HT1080 (cell line): ENCODE measurements around the genes LIMCH1, SLC30A9 and SHISA3.

RAMPAGE:
- cytosol, long total RNA, result no peak
- long total RNA, result no peak
- nucleus, long total RNA, result no peak
Observed at GRCh38 chr4:40594068-40595248, 35.2 kb downstream of the RBM47 start.

DNA sequence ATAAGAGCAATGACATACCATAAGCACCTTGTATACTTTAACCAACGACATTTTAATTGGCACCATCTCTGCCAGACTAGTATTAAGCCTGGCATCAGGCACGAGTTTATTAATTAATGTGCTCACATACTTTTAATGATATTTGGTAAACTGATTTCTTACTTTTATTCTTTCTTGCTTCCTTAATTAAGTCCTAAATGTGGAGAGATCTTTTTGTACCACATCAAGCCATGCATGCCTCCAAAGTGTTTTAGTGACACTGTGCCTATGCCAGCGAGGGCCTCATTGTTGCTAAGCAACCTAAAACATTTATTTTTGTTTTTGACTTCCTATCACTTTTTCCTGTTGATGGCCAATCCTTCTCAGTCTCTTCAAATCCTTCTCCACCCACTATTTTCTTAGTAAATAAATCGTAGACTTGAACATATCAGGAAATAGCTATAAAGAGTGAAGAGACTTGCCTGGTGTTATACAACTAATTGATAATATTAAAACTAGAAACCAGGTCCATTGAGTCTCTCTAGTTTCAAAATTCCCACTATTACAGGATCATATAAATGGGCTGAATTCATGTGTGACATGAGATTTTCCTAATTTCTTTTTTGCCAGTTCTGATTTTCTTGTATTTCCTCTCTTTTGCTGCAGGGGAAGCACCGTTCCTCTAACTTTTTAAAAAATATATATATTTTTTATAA lies 5.5 kb upstream of the NSUN7 start:
RAMPAGE:
- cytosol, long total RNA, result no peak
- long total RNA, result no peak
- nucleus, long total RNA, result no peak

DNA sequence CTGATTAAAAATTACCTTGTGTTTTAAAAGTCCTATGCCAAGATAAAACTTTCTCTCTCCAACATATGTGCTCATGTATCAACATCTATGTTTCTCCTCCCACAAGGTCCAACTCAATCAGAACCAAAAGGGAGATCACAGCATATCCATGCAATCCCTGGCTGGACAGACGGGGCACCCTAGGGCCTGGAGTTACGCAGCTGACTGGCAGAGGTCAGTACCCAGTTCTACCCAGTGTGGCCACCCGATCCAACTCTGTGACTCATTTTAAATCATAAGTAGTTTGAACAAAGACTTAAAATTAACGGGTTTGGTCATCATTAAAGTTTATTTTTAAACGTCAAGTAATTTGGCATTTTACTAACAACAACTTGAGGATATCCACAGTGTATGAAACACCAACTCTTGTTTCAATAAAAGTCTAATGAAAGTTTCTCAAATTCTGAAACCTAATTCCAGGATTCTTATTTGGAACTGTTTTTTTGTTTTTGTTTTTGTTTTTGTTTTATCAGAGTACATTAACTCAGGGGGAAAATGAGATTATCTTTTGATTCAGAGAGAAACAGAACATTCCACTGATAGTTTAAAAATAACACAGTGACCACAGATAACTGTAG lies 59.5 kb downstream of the APBB2 start:
RAMPAGE:
- cytosol, long total RNA, result no peak
- long total RNA, result no peak
- nucleus, long total RNA, result no peak

DNA sequence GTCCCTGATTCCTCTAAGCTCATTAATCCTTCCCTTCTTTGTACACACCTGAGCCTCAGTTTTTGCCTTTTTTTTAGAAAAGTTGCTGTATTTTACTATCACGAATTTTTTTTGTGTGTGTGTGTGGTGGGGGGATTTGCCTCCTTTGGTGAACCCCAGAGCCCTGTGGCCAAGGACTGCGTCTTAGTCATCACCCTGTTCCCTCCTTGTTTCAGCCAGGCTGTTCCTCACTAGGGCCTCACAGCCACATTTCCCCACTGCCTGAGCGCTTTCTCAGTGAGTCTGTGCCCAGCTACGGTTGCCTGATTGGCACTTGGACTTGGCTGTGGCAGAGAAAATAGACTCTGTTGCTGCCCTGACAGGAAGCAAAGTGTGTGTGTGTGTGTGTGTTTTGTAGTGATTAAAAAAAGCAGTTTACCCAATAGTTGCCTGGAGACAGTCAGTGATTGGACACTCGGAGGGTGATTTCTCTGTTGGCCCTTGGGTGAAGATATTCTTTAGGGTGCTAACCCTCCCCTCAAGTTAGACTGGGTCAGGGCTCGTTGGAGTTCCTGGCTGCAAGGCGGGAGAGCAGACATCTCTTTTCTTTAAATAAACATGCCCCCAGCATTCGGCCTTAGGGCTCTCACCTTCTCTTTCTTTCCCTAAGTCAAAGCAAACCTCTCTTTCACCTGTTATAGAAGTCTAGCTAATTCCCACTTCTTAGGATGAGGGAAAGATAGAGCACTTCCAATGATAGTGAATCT lies 113.0 kb downstream of the UCHL1 start:
RAMPAGE:
- cytosol, long total RNA, result no peak
- long total RNA, result no peak
- nucleus, long total RNA, result no peak

RAMPAGE:
- cytosol, long total RNA, result no peak
- long total RNA, result no peak
- nucleus, long total RNA, result no peak
Observed at GRCh38 chr4:41418191-41419092, 119.5 kb upstream of the LIMCH1 start.

DNA sequence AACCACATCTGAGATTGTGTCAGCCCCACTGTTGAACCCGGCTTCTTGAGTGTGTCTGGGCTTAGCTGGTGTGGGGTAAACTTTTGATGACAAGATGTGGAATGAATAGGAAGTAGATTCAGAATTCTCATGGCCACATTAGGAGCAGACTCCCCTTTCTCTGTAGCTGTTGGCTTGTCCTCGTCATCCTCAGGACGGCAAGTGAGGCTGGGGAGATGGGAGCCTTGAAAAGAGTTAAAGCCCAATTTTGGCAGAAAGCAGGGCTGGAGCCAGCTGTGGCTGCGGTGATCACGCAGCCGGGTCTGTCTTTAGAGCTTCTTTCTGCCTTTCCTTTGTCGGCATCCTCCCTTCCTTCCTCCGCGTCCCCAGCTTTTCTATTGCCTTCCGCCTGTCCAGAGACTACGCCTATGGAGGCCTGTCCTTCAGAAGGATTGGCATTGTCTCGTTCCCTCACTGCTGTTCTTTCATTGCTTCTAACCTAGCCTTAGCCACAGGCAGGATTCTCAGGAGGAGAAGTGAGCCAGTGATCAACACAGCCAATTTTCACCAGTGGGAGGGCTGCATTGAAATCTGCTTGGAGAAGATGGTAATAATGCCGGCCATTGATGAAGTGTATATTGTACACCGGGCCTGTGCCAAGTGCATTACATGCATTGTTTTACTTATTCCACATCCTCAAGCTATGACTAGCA lies 22.9 kb upstream of the LIMCH1 start:
RAMPAGE:
- cytosol, long total RNA, result no peak
- long total RNA, result no peak
- nucleus, long total RNA, result no peak

GRCh38 chr4:41537826-41538641 lies at the start of gene LIMCH1:
Gene LIMCH1, plus strand, starts transcription at chr4:41538157.
RAMPAGE:
- cytosol, long total RNA, result no peak
- long total RNA, result no peak
- nucleus, long total RNA, result no peak

DNA sequence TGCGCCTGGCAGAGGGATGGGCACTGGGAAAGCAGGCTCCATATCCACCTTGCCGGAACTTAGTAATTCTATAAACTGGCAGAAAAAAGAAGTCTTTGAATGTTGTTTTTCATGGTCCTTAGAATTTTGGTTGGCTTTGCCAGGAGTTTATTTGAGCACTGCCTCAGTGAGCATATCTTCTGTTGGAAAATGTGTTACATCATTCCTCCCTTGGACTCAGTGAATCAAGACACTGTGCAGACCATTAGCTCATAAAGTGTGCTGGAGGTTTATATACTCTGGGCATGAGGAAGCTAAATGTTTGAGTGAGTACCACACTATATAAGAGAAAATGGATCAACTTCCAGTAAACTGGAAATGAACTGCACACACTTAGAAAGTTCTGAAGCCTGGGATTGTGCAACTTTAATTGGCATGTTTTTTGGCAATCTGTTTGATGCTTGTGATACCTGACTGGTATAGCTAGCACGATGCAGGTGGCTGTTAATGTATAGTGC lies 75.8 kb downstream of the LIMCH1 start:
RAMPAGE:
- cytosol, long total RNA, result no peak
- long total RNA, result no peak
- nucleus, long total RNA, result no peak

RAMPAGE:
- cytosol, long total RNA, result start-site peak on the plus strand at chr4:41990516-41990577, 745 and 842 reads in 2 replicates
- long total RNA, result start-site peak on the plus strand at chr4:41990538-41990566, 105 reads
- nucleus, long total RNA, result no peak
Observed at GRCh38 chr4:41990053-41991345, at the start of gene SLC30A9. Gene SLC30A9, plus strand, starts transcription at chr4:41990530.

DNA sequence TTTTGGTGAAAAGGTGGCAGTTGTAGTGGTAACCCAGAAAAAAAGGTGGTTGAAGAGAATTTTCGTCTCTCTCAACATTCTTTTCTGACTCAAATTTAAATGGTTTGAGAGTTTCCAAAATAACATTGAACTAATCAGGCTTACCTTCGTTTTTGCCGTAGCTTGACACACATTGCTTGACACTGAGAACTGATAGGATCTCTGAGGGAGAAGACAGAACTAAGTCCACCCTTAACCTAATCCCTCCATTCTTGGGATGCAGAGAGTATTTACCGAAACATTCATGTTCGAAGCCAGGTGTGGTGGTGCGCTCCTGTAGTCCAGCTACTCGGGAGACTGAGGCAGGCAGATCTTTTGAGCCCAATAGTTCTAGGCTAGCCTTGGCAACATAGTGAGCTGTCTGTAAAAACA lies 1.0 kb downstream of the SLC30A9 start:
RAMPAGE:
- cytosol, long total RNA, result no peak
- long total RNA, result no peak
- nucleus, long total RNA, result no peak

DNA sequence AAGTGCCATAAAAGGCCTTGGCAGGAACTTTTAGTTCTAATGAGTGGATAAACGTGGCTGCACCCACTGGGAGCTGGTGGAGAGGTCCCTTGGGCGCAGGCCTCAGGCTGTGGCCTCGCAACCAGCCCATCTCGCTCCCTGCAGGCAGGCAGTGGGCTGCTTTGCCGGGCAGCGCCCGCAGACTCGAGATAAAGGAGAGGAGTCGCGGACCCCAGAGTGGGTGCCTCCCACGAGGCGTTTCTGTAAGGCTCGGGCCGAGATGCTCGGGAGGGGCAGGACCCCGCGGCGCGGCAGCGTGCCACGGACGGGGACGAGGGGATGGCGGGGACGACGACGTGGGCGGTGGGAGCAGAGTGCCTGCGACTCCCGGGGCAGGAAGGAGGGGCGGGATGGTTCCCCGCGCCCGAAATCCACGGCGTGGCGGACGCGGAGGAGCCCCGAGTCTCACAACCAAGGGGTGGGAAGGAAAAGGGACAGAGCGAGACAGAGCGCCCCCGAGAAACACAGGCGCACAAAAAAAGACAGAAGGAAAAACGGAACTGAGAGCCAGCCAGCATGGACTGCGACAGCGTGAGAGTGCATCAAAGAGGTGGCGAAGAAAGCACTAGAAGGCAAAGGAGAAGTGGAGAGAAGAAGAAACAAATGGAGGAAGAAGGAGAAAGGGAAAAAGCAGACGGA lies 1.7 kb downstream of the BEND4 start:
RAMPAGE:
- cytosol, long total RNA, result no peak
- long total RNA, result no peak
- nucleus, long total RNA, result no peak

GRCh38 chr4:42396899-42397796 lies at the start of gene SHISA3:
Gene SHISA3, plus strand, starts transcription at chr4:42397488.
RAMPAGE:
- cytosol, long total RNA, result no peak
- long total RNA, result no peak
- nucleus, long total RNA, result no peak

GRCh38 chr4:42397797-42398722 lies 772 bp downstream of the SHISA3 start:
RAMPAGE:
- cytosol, long total RNA, result no peak
- long total RNA, result no peak
- nucleus, long total RNA, result no peak

RAMPAGE:
- cytosol, long total RNA, result no peak
- long total RNA, result no peak
- nucleus, long total RNA, result no peak
Observed at GRCh38 chr4:42609626-42610452, 47.1 kb downstream of the ATP8A1 start.

RAMPAGE:
- cytosol, long total RNA, result no peak
- long total RNA, result no peak
- nucleus, long total RNA, result no peak
Observed at GRCh38 chr4:42627769-42628741, 28.9 kb downstream of the ATP8A1 start.

GRCh38 chr4:42654993-42655481 lies 1.9 kb downstream of the ATP8A1 start:
RAMPAGE:
- cytosol, long total RNA, result no peak
- long total RNA, result no peak
- nucleus, long total RNA, result no peak

GRCh38 chr4:43846774-43847102 lies 601.9 kb downstream of the KCTD8 start:
RAMPAGE:
- cytosol, long total RNA, result no peak
- long total RNA, result no peak
- nucleus, long total RNA, result no peak

DNA sequence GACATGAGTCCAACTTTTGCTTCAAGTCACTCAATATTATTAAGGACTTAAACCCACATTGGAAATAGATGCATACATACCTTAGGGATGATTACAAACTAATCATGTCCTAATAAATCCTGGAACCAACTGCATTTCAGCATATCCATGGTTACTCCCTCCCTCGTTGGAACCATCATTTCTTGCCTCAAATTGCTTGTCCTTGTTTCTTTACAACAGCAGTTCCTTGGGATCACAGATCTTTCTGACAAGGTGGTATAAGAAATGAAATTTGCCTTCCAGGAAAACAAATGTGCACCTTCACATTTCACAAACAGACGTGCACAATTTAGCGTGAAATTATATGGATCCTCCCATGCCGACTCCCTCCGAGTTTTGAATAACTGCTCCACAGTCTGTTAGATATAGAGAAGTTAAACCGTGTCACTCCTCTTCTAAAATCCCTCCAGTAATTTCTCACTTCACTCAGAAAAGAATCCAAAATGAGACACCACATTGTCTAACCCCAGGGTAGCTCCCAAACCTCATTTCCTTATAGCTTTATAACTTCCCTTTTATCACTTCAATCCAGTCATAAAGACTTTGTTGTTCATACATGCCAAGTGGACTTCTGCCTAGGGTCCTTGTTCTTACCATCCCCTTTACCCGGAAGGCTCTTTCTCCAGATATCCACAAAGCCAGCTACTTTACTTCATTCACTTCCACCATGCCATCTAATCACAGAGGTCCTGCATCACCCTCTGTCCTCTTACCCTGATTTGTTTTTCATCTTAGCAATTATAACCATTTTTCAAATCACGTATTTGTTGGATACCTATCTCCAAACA lies 156.1 kb downstream of the GABRB1 start:
RAMPAGE:
- cytosol, long total RNA, result no peak
- long total RNA, result no peak
- nucleus, long total RNA, result no peak

DNA sequence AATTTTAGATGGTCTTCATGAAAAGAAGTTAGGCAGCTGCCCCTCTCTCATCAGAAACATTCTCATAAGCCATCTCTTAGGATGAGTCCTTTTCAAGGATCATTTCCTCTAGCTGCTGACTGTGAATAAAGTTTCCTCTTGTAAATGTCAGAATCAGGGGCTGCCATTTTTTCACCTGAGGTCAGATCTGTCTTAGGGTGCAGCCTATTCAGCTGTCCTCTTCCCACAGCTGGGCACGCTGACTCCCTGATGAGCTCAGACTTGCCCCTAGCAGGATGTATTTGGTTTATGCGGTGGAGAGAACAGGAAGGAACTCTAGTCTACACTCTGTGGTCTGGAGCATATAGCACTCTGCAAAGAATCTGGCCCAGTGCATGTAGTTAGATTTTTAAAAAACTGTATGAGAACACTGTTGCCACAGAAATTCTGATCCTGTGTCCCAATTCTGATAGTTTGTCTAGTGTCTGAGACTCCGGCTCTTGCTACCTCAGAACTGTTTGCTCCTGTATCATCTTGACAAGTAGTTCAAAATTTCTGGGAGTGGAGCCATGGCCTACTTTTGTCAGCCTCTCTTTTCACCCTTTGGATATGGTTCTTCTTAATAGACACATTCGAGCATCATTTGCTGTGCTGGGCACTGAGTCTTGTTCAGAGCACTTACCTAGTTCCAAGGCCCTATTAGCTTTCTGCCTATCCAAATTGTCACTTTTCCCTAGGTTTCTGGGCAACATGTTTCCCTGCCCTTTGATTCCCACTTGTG lies 46.7 kb downstream of the ATP10D start:
RAMPAGE:
- cytosol, long total RNA, result no peak
- long total RNA, result no peak
- nucleus, long total RNA, result no peak

DNA sequence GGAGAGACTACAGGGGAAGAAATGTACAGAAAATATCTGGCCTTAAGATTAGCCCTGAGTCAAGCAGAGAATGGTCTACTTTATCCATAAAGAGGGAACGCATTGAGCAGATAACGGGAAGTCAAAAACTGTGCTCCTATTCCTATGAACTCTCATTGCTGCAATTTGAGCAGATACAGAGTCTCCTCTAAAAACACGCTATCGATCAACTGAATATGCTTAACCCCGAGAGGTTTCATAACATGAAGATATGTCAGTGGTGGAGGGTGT lies 133.4 kb downstream of the CORIN start:
RAMPAGE:
- cytosol, long total RNA, result no peak
- long total RNA, result no peak
- nucleus, long total RNA, result no peak